Psoas muscle (tissue), 2 donors: ENCODE data around the genes UBAC1, DNLZ and ENTR1.

GRCh38 chr9:135490453-135491020, 9.1 kb downstream of the PIERCE1 start:
- PRO-cap, 2 experiments: no peak in any of the 2 experiments

DNA sequence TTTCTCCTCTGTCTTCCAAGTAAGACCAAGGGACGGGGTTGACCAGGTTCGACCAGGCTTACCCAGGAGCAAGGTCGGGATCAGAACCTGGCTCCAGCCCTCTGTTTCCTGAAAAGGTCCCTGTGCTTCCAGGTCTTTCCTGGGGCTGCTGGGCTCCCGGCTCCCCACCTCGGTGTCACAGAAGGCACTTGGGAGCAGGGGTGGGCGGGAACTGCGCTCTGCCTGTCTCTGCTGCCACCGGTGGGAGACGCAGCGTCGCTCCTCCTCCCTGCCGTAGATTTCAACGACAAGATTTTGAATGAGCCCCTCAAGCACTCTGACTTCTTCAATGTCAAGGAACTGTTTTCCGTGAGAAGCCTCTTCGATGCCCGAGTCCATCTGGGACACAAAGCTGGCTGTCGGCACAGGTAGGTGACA, 1.1 kb downstream of the MRPS2 start:
- PRO-cap, 2 experiments: no peak in any of the 2 experiments

DNA sequence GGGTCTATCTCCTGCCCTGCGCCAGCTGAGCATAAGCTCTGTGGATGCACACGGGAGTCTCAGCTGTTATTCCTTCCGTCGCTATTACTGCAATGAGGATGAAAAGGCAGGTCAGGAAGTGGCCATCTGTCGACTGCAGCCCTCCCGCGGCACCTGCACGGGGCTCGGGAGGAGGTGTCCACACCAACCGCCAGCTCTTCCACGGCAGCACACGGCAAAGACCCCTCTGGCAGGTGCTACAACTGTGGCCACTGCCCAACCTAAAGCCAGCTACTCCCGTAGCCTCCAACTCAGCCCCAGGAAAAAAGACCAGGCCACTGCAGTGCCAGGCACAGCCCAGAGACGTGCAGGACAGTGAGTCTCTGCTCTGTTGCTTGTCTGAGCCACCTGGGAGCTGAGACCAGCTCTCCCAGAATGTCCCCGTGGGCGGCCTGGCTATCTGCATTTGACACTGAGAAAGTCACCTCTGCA, 19.1 kb downstream of the CAMSAP1 start:
- PRO-cap, 2 experiments: no peak in any of the 2 experiments

- PRO-cap, 2 experiments: no peak in any of the 2 experiments
These were observed 26.2 kb upstream of the CAMSAP1 start for GRCh38 chr9:135933397-135934012.

GRCh38 chr9:135941518-135942528, 19.4 kb downstream of the UBAC1 start:
- PRO-cap, 2 experiments: no peak in any of the 2 experiments

DNA sequence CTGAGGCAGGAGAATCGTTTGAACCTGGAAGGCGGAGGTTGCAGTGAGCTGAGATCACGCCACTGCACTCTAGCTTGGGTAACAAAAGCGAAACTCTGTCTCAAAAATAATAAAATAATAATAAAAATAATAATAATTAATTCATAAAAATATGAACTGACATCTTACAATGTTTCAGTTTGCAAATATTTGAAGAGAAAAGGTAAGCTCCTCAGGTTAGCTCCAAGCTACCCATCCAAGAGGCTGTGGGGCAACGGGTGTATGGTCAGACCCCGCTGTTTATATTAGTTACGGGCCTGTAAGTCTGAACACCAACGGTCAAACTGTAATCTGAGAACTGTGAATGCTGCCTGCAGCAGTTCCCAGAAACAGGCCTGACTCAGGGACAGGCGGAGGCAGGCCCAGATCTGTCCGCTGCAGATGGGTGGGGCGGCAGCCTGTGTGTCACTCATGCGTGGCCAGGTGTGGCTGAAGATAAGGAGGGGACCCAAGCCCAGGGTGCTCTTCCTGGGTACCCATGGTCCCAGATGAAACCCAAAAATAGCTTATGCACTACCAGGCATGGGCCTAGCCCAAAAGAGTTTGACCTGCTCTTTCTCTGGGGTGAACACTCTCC, 9.4 kb downstream of the UBAC1 start:
- PRO-cap, 2 experiments: no peak in any of the 2 experiments

DNA sequence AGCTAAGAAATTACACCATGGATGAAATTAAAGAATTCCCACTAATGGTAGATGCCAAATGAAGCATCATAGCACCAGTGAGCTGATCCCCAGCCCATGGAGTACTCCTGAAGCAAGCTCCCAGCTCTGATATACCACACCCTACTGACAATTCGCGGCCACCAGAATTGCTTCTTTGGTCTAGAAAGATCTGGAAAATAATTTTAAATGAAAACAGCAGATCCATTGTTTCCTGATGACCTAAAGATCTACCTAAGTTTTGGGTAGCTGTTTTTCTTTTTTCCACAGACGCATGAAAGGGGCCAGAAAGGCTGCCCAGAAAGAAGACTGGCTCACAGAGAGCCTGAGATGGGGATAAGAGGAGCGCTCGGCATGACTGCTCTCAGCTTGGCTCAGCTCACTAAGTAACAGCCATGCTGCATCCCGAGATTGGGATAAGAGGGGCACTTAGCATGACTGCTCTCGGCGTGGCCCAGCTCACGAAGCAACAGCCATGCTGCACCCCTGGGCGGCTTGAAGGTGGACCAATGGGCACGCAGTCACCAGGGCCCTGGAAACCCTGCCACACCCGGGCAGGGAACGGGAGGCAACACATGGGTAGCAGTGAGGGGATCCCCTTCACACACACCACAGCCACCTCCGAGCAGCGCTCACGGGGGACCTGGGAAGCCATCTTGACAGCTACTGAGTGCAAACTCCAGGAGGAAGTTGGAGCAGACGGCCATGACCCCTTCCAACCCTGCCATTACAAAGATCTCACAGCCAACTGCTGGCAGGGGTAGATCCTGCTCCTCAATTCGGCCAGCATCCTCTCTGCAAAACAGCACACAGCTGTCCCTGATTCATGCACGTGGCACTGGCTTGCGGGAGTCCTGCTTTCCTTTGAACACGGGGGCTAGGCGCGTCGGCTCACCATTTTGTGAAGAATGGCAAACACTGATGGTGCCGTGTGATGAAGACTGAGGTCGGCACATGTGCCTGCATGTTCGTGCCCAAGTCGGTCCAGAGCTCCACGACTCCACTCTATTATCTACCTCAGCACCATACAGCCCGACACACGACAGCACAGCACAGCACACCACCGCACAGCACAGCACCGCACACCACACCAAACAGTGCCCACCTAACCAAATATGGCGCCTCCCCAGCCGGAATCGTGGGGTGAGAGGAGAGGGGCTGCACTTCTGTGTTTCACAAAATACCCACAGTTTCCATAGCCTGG, 5.2 kb downstream of the UBAC1 start:
- PRO-cap, 2 experiments: peak in 1 of 2 experiments; most common plus-strand start position 915 of the sequence (in 1); most common minus-strand start position 686 of the sequence (in 1)

GRCh38 chr9:135960565-135961836, at the start of gene UBAC1:
Gene UBAC1, minus strand, starts transcription at chr9:135961373.
- PRO-cap, 2 experiments: peak in 2 of 2 experiments; most common plus-strand start chr9:135960781 (in 1); most common minus-strand start chr9:135961193 (in 2)

GRCh38 chr9:135969097-135970129, 8.2 kb upstream of the UBAC1 start:
- PRO-cap, 2 experiments: no peak in any of the 2 experiments

- PRO-cap, 2 experiments: no peak in any of the 2 experiments
These were observed 64.3 kb upstream of the UBAC1 start for GRCh38 chr9:136025473-136025817.

GRCh38 chr9:136087616-136087988, 7.5 kb downstream of the NACC2 start:
- PRO-cap, 2 experiments: no peak in any of the 2 experiments

DNA sequence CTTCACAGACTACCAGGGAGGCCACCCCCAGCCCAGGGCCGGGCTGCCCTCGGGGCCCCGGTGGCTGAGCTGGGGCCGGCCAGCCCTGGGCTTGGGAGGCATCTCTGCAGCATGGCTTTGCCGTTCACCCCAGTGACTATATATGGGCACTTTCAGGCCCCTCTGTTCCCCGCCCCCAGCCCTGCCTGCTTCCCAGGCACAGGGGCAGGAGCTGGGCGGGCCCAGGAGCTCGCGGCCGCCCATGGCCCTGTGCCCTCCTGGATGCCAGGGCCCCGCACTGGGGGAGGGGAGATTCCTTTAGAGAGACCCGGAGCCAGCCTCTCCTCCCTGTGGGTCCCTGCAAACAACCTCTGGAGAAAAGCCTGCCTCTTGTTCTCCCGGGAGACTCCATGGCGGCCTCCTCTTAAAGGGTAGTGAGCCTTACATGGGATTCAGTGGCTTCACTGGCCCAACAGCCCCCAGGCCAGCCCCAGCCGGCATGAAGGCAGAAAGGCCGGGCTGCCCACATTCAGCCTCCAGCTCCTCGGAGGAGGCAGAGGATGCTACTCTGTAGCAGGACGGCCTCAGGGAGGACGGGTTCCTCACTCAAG, 4.2 kb downstream of the NACC2 start:
- PRO-cap, 2 experiments: peak in 1 of 2 experiments; most common plus-strand start position 227 of the sequence (in 1); most common minus-strand start position 113 of the sequence (in 1)

DNA sequence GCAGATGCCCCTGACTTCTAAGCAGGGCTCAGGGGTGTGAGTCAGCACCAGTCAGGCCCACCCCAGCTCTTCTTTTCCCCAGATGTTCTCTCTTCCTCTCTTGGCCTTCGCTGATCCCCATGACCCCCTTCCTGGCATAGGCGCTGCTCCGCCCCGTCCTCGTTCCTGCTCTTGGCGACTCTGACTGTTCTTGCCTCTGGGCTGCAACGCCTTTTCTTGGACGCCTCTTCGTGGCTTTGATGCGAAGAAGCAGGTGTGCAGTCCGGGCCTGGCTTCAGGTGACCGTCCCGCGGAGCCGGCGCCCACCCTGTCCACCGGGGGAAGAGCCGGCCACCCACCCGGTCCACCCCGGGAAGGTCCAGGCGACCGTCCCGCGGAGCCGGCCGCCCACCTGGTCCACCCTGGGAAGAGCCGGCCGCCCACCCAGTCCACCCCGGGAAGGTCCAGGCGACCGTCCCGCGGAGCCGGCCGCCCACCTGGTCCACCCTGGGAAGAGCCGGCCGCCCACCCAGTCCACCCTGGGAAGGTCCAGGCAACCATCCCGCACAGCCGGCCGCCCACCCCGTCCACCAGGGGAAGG, 6.0 kb upstream of the QSOX2 start:
- PRO-cap, 2 experiments: no peak in any of the 2 experiments

- PRO-cap, 2 experiments: no peak in any of the 2 experiments
These were observed 12.2 kb downstream of the GPSM1 start for GRCh38 chr9:136339424-136340152.

DNA sequence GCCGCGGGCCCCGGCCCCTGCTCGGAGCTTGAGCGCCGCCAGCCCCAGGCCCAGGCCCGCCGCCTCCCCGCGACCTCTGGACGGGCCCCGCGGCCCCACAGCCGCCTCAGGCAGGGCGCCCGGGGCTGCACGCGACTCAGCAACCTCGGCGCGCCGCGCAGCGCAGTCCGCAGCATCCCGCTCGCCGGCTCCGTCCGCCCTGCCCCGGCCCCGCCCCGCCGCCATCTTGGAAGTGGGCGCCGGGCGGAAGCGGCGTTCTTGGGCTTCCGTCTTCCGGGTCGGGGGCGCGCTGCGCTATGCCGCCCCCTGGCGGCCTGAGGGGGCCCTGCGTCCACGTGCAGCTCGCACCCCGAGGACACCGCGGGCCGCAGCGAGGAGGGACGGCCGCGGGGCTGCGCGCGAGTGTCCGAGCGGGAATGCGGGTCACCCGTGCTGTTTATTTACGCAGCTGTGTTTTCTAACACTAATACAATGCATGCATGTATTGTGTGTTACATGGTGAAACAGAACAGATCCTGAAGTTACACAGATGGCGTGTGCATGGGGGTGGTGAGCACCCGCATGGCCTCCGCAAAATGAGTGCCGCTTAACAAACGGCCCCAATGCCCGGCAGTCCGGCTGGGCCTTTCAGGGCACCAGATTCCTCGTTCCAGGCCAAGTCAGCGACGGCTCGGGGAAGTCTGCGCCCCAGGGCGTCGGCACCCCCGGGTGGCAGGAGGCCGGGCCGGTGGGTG, at the start of gene DNLZ:
DNLZ (minus strand) TSS at position 206 of the 734 bp plus-strand sequence.
- PRO-cap, 2 experiments: peak in 2 of 2 experiments; most common plus-strand start position 194 of the sequence (in 1); most common minus-strand start position 206 of the sequence (in 1)

GRCh38 chr9:136377771-136378555, 4.5 kb upstream of the CARD9 start:
- PRO-cap, 2 experiments: no peak in any of the 2 experiments

- PRO-cap, 2 experiments: no peak in any of the 2 experiments
These were observed 3.5 kb upstream of the SNAPC4 start for GRCh38 chr9:136403346-136403970.

DNA sequence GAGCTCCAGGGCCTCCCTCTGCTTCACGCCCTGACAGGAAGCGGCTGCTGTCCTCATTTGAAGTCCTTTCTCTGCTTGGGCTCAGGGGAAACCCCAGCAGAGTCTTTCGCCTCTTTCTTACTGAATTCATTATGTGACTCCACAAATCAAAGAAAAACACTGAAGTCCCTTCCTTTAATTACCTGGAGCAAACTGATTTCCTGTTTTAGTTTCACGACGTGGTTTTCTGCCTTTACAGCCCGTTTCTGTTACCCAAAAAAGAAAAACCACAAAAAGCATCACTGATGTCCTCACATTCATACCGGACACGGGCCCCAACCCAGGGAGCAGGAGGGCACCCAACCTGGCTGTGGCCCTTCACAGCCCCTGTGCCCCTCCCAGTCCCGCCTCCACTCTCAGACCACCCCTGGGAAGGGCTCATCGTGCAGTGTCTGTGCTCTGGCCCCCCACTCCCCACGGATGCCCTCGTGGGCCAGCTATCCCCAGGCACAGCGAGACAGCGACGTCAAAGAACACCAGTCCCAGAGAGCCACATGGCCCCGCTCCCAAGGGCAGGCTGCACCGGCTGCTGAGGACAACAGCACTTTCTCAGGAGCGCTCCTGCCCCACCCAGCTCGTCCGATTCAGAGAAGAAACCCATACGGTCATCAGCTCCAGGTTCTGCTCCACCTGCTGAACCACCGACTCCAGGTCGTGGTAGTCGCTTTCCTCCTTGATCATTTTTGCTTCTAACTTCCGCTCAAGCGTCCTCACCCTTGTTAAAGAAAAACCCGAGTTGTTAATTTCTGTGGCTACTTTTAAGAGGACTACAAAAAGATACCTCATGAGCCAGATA, 4.7 kb upstream of the SNAPC4 start:
- PRO-cap, 2 experiments: no peak in any of the 2 experiments

DNA sequence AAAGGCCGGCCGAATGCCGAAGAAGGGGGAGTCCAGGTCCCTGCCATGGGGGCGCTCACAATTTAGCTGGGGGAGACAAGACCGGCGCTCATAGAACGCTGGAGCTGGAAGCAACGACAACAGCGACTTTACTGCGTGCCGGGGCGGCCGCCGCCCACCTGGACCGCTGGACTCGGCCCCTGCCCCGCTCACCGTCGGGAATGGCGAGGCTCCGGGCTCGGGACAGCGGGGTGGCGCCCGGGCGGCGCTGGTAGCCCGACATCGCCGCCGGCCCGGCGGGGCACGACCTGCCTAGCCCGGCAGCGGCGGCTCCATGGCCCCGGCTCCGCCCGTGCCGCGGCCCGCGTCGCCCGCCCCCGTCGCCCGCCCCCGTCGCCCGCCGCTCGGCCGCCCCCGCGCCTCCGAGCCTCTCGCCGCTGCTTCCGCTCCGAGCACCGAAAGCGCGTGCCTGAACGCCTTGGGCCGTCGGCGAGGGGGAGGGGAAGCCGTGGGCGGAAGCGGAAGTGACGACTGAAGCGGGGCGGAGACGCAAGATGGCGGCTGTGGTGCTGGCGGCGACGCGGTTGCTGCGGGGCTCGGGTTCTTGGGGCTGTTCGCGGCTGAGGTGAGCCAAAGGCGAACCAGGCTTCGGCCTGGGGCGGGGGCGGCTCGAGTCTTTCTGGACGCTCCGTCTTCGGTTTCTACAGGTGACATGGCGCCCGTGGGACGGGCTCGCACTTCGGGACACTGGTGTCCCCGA, at the start of gene ENTR1:
ENTR1 (minus strand) TSS at position 479 of the 739 bp plus-strand sequence.
- PRO-cap, 2 experiments: peak in 2 of 2 experiments; most common plus-strand start position 523 of the sequence (in 2); most common minus-strand start position 419 of the sequence (in 1)

DNA sequence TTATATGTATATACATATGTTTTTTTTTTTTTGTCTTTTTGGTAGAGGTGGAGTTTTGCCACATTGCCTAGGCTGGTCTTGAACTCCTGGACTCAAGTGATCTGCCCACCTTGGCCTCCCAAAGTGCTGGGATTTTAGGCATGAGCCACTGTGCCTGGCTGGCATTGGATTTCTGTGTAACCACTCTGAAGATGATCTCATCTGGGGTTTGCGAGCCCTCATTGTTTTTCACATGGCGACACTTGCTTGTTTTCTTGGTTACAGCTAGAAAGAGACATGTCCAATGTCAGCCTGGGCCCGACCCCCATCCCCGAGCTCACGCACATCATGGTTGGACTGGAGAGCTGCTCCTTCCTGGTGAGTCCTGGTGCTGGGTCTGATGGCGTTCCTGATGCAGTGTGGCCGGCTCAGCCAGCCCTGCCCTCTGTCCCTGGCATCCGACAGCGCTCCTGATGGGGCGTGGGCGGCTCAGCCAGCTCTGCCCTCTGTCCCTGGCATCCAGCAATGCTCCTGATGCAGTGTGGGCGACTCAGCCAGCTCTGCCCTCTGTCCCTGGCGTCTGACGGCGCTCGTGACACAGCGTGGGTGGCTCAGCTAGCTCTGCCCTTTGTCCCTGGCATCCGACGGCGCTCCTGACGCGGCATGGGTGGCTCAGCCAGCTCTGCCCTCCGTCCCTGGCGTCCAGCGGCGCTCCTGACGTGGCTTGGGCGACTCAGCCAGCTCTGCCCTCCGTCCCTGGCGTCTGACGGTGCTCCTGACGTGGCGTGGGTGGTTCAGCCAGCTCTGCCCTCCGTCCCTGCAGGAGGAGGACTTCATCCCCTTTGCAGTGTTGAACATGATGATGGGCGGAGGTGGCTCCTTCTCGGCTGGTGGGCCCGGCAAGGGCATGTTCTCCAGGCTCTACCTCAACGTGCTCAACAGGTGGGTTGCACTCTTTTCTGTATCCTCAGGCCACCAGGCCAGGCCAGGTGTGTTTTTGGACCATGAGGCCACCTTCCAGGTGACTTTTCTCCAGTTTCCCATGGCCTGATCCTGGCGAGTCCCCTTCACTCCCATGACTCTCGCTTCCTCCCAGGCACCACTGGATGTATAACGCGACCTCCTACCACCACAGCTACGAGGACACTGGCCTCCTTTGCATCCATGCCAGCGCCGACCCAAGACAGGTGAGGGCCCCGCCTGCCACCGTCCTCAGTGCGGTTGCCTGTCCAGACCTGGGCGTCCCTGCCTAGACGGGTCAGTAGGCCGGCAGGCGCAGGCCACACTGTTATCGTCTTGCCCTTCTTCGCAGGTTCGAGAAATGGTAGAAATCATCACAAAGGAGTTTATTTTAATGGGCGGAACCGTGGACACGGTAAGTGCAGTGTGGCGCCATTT, 7.8 kb downstream of the PMPCA start:
- PRO-cap, 2 experiments: no peak in any of the 2 experiments